H7 (cell line): ENCODE measurements around a stretch of chr4.

DNA sequence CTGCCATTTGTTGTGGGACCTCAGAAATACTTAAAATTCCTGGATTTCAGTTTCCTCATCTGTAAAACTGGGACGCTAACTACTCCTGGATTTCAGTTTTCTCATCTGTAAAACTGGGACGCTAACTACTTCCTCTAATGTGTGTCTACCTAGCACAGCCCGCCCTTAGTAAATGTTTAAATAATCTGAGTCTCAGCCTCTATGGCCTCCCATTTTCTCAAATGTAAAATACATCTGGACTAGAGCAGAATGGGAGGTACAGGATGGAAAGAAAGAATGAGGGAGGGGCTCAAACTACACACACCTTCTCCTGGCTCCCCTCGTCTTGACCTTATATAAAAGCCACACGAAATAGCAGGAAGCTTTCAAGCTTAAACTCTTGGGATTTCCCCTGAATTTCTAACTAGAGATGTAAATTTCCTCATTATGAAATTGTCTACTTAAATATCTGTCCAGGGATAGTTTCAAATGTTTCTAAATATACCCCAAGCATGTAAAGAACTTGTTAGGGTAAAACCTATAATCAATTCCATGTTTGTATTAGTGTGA, 10.7 kb downstream of the C4orf19 start:
- RAMPAGE, long total RNA, result no peak

GRCh38 chr4:37644764-37645531, 41.2 kb downstream of the RELL1 start:
- RAMPAGE, long total RNA, result no peak

DNA sequence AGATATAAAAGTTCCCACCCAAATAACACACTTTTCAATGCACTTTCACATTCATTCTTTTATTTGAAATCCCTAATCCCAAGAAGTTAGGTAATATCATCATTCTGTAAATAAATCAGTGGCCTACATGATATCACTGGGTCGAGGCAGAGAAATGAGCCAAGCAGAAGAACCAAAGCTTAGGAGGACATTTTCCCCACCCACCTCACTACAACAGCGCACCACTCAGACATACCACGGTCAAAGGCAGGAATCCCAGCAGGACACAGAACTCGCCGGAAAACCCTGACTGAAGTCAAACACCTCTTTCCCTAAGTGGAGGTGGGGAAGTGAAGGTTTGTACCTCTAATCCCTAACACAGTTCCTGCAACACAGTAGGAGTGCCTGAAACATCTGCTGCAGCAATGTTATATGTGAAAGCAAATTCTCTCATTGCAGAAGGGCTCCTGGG, 21.5 kb downstream of the RELL1 start:
- RAMPAGE, long total RNA, result no peak

GRCh38 chr4:37780648-37781109, 45.8 kb upstream of the PGM2 start:
- RAMPAGE, long total RNA, result no peak

GRCh38 chr4:37933870-37934701, 26.1 kb upstream of the PTTG2 start:
- RAMPAGE, long total RNA, result no peak

GRCh38 chr4:38155334-38155582, 195.1 kb downstream of the PTTG2 start:
- RAMPAGE, long total RNA, result no peak

- RAMPAGE, long total RNA, result no peak
Observed at GRCh38 chr4:38367668-38368083, 296.3 kb upstream of the KLF3 start.

- RAMPAGE, long total RNA, result no peak
Observed at GRCh38 chr4:38424505-38425118, 239.4 kb upstream of the KLF3 start.

- RAMPAGE, long total RNA, result no peak
Observed at GRCh38 chr4:38609567-38610159, 54.3 kb upstream of the KLF3 start.

- RAMPAGE, long total RNA, result no peak
Observed at GRCh38 chr4:38610904-38611579, 53.0 kb upstream of the KLF3 start.

DNA sequence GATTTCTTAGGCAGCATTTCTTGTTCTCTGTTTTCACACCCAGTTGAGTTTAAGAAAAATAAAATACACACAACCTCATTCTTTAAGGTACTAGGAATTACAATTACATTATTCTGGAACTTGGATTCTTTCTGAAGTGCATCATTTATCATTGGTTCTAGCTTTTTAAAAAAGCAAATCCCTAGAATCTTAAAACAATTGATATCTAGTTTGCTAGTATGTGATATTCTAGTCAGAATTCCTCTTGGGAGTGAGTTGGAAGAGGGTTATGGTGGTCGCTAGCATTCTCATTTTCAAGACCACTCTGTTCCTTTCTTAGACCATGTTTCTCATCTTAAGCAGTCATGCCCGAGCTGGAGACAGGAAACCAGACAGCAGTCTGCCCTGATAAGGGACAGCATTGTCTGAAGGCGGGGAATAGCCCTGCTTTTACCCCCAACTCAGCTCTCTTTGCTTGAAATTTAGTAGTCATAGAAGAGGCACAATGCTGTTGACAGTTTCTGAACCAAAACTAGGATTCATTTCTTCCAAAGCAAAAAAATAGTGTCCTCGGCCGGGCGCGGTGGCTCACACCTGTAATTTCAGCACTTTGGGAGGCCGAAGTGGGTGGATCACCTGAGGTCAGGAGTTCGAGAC, 5.2 kb downstream of the KLF3 start:
- RAMPAGE, long total RNA, result no peak

GRCh38 chr4:38697080-38698328, 33.5 kb downstream of the KLF3 start:
- RAMPAGE, long total RNA, result no peak

GRCh38 chr4:38825383-38825739, 20.8 kb upstream of the TLR1 start:
- RAMPAGE, long total RNA, result no peak

DNA sequence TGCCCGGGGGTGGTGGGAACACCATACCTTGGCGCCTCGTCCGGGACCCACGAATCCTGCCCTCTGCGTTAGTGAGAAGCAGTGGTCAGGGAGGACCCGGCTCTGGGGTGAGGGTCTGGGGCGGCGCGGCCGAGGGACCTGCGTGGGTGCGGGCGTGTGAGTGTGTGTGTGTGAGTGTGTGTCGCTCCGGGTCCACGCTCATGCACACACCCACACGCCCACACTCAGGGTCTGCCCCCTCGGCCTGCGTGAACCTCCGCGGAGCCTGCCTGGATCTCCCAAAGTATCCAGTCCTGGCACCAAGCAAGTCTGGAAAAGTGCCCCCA, 256 bp downstream of the FAM114A1 start:
- RAMPAGE, long total RNA, result no peak

- RAMPAGE, long total RNA, result no peak
Observed at GRCh38 chr4:38931097-38931772, 63.6 kb downstream of the FAM114A1 start.

DNA sequence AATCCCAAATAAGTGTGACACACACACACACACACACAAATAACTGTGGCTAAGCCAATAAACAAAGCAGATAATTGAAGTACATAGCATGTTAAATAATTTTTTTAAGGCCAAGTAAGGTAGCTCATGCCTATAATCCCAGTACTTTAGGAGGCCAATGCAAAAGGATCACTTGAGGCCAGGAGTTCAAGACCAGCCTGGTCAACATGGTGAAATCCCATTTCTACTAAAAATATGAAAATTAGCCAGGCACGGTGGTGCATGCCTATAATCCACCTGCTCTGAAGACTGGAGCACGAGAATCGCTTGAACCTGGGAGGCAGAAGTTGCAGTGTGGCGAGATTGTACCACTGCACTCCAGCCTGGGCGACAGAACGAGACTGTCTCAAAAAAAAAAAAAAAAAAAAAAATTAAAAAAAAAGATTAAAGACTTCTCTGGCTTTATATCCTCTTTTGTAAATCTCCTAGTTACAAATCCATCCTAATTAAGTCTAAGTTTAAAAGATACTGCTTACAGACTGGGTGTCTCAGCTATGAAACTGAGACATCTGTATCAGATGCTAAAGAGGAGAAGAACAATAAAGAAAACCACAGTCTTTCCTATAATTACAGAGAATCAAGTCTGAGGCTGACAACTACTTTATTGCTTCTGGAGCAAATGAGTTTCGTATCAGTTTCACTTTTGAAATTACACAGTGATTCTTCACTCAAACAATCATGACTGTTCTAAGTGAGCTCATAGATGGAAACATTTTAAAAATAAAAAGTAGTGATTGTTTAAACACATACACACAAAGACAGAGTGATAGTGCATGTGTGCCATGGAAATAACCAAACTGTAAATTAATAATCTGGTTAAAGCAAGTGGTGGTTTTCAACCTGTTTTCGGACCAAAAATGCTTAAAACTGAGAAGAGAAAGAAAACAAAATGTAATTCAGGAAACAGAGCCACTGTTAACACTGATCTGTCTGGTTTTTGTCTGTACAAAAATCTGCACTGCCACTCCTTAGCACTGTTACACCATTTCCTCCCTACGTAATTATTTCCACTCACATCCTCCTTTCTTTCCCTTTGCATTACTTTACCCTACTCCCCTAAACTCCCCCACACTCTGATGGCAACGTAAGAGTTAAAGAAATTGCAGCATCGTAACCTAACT, 12.8 kb downstream of the RFC1 start:
- RAMPAGE, long total RNA, result no peak

DNA sequence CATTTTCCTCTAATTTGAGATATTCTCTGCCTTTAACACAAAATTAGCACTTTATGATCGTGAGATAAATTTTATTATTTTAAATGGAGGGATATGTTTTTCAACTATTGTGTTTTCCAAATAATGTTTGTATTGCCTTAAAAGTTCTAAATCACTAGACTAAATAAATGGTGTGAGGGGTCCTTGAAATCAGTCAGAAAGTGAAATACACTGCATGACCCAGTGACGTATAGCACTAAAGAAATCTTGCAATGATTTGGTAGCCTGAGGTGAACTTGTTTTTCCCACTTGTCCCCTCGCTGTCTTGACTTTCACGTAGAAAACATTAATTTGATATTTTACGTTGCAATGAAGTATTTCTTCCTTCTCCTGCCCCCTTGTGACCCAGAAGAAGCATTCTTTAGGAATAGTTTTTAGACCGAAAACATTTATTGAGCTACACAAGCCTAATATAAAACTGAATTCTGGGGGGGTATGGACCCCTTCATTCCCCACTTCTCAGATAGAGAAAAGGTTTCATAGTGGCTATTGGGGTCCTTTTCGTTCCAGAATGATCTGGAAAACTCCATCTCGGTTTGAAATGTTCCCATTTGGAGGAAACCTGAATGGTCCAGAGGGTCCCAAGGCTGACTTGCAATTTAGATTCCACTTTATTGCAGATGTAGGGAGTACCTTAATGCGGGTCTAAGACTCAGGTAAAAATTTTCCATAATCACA, 3.7 kb downstream of the KLB start:
- RAMPAGE, long total RNA, result no peak

GRCh38 chr4:39452452-39452880, 6.3 kb downstream of the RPL9 start:
- RAMPAGE, long total RNA, result no peak

GRCh38 chr4:39456571-39457435, 1.9 kb downstream of the RPL9 start:
- RAMPAGE, long total RNA, result no peak

DNA sequence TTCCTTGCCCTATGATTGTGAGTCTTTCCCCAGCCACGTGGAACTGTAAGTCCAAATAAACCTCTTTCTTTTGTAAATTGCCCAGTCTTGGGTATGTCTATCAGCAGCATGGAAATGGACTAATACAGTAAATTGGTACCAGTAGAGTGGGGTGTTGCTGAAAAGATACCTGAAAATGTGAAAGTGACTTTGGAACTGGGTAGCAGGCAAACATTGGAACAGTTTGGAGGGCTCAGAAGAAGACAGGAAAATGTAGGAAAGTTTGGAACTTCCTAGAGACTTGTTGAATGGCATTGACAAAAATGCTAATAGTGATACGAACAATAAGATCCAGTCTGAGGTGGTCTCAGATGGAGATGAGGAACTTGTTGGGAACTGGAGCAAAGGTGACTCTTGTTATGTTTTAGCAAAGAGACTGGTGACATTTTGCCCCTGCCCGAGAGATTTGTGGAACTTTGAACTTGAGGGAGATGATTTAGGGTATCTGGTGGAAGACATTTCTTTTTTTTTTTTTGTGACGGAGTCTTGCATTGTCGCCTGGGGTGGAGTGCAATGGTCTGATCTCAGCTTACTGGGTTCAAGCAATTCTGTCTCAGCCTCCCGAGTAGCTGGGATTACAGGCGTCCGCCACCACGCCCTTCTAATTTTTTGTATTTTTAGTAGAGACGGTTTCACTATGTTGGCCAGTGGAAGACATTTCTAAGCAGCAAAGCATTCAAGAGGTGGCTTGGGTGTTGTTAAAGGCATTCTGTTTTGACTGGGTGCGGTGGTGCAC, 5.4 kb upstream of the UGDH start:
- RAMPAGE, long total RNA, result no peak